ENCODE measurements around the genes CTBP2 and MMP21.

- RRBS, 2 experiments: no CpG with 5 or more reads among the region's 15 CpGs
Measured at GRCh38 chr10:124650233-124650842, 93.8 kb downstream of the FAM53B start.

- RRBS, 2 experiments: no CpG with 5 or more reads among the region's 8 CpGs
Measured at GRCh38 chr10:124701172-124701814, 42.9 kb downstream of the FAM53B start.

GRCh38 chr10:124733835-124734609, 10.2 kb downstream of the FAM53B start:
- RRBS, 2 experiments: no CpG with 5 or more reads among the region's 11 CpGs

- RRBS, 2 experiments: no CpG with 5 or more reads among the region's 29 CpGs
Measured at GRCh38 chr10:125015276-125016132, 12.4 kb downstream of the CTBP2 start.

- RRBS, 2 experiments: no CpG with 5 or more reads among the region's 13 CpGs
Measured at GRCh38 chr10:125027791-125028460, at the start of gene CTBP2. Gene CTBP2 (minus strand): TSS chr10:125028071.

GRCh38 chr10:125083124-125084006, 55.5 kb upstream of the CTBP2 start:
- RRBS, 2 experiments: no CpG with 5 or more reads among the region's 25 CpGs

DNA sequence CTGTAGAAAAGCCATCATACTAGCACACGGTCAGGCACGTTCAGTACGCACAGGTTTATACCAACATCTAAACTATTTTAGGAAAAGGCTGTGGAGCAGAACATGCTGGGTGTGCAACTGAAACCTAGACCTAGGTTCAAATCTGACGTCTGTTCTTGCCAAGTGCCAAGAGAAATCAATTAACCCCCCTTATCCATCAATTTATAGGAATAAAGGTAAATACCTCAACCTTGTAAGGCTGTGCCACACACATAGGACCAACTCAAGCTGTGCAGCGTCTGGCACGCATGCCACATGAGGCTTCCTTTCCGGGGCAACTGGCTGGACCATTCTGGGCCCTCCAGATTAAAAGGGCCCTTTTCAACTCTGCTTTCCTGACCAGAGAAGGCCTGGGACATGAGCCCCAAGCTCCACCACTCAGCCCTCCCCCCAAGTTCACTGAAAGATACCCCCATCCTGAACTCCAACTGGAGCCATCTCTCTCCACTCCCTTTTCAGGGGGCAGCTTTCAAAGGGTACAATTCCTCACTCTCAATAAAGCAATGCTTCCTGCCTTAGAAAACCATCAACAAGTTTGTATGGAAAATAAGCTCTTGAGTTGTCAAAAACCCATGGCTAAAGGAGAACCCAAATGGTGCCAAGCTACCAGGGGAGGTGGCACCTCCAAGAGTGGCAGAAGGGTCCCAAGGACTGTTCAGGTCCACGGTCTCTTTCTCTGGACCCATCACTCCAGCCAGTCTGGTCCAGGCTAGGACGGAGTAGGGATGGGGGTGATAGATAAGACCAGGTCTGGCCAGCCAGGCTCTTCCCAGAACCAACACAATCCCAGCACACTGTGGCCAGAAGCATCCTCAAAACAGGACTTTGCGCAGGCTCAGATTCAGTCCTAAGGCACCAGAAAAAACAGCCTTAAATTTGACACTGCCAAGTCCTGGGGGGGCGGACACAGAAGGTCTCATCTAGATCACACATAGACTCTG, 71.5 kb upstream of the CTBP2 start:
- RRBS, 2 experiments: no CpG with 5 or more reads among the region's 11 CpGs

- RRBS, 2 experiments: 92% methylated on average over 2 of the region's 15 CpGs
Measured at GRCh38 chr10:125105789-125106440, 78.0 kb upstream of the CTBP2 start.

DNA sequence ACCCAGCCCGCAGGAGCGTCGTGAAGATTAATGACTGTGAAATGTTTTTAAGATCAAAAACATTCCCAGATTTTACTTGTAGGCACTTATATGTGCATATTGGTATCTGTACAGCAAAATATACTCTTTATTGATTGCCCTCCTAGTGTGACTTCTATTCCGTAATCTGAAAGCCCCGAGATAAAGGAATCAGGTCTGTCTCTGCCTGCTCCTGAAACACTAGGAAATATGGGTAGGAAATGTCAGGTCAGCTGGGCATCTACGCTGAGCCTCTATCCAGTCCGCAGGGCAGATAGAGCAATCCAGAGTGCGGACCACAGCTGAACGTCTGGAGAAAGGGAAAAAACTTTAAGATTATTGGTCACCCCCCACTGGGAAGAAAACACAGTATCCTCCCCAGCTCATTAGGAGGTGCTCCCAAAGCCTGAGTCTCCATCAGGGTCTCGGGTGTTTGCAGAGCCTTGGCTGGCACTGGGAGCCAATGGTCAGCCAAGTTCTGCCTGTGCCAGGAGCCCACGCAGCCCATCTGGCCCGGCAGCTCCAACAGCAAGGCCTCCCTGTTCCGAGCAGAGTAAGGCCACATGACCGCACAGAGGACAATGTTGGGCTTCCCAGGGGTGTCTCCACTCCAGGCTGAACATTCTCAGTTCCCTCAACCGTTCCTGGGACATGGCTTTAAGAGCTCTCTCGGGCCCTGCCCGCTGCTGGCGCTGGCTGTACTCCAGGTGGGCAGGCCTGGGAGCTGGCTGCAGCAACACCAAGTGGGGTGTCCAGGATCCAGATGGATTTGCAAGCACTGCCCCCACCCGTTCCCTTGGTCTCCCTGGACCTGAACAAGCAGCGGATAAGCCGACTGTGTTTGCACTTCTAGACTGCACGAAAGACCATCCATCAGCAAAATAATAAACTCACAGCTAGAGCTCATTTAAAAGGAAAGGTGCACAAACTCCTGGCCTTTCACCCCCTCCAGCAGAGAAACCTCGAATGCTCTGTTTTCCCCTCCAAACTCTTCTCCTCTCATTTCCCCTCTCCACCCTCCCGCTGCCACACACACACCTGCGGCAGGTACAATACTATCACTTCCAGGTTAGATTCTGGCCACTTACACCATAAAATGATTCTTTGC, 125.1 kb upstream of the CTBP2 start:
- RRBS, 2 experiments: no CpG with 5 or more reads among the region's 25 CpGs

DNA sequence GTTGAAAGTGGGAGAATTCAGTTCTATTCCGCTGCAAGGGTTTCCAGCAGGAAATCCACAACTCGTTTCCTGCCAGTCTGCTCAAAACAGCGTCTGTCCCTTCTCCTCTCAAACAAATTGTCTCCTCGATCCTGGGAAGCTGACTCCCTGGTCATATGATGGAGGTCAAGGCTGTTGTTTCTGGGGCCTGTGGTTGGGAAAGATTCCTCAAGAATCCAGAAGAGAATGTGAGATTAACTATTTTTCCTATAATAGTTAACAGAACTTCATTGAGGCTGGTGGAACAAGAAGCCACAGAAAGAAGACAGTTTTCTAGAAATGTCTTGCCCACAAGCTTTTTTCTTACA, 181.7 kb upstream of the CTBP2 start:
- RRBS, 2 experiments: no CpG with 5 or more reads among the region's 4 CpGs

DNA sequence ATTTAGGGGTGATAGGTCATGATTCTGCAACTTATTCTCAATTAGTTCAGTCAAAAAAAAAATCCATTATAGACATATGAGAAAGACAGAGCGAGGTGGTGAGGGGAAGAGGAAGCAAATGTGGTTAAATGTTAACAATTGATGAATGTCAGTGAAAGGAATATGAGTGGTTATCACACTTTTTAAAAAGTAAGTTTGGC, 253.5 kb upstream of the CTBP2 start:
- RRBS, 2 experiments: no CpG with 5 or more reads among the region's 1 CpG

DNA sequence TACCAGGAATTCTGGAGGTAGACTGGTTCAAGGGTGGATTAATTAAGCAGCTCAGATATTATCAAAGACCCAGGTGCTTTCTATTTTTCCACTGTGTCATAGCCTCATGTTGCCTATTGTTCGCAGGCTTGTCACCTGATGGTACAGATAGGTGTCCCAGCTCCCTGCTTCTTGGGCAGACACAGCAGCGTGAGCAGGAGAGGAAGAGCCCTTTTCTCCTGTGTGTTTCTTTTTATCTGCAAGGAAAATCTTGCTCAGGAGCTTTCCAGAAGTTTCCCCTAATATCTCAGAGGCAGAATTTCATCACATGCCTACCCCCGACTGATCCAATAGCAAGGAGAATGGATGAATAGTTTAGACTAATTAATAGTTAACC, 288.7 kb upstream of the CTBP2 start:
- RRBS, 2 experiments: no CpG with 5 or more reads among the region's 3 CpGs

- RRBS, 2 experiments: no CpG with 5 or more reads among the region's 25 CpGs
Measured at GRCh38 chr10:125775569-125776118, at the start of gene MMP21. Gene MMP21 (minus strand): TSS chr10:125775821.

GRCh38 chr10:125894294-125894505, 2.2 kb upstream of the FANK1 start:
- RRBS, 2 experiments: no CpG with 5 or more reads among the region's 2 CpGs

DNA sequence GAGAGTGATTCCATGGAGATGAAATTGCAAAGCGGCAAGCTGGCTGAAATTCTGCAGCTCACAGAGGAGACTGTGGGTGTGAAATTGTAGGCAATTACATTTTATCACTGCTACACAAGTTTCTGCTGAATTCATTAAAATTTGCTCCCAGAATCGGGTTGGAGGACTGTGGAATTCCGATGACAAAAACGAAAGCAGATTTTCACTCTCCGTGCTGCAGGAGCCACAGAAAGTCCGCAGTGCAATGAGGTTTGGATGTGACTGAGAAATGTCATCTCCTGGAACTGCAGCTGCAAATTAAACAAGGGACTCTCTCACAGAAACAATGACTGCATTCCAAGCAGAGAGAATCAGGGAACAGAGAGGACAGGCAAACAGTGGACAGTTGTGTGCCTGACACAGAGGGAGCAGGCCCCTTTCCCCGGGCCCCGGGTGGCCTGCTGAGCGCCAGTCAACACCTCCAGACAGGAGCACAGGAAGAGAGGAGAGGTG, 109.1 kb downstream of the C10orf90 start:
- RRBS, 2 experiments: no CpG with 5 or more reads among the region's 9 CpGs

GRCh38 chr10:126881736-126882591, 23.3 kb upstream of the DOCK1 start:
- RRBS, 2 experiments: no CpG with 5 or more reads among the region's 28 CpGs

DNA sequence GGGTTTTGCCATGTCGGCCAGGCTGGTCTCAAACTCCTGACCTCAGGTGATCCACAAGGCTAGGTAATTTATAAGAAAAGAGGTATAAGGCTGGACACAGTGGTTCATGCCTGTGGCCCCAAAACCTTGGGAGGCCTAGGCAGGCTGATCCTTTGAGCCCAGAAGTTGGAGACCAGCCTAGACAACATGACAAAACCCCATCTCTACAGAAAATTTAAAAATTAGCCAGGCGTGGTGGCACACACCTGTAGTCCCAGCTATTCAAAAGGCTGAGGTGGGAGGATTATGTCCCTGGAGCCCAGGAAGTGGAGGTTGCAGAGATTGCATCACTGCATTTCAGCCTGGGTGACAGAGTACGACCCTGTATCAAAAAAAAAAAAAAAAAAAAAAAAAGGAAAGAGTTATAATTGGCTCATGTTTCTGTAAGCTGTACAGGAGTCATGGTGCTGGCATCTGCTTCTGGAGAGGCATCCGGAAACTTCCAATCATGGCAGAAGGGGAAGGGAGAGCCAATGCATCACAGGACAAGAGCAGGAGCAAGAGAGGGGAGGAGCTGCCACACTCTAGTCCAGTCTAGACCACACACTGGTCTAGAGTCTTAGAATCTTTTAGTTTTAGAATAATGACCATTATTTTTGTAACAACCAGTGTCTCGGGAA, 16.7 kb downstream of the DOCK1 start:
- RRBS, 2 experiments: no CpG with 5 or more reads among the region's 5 CpGs

DNA sequence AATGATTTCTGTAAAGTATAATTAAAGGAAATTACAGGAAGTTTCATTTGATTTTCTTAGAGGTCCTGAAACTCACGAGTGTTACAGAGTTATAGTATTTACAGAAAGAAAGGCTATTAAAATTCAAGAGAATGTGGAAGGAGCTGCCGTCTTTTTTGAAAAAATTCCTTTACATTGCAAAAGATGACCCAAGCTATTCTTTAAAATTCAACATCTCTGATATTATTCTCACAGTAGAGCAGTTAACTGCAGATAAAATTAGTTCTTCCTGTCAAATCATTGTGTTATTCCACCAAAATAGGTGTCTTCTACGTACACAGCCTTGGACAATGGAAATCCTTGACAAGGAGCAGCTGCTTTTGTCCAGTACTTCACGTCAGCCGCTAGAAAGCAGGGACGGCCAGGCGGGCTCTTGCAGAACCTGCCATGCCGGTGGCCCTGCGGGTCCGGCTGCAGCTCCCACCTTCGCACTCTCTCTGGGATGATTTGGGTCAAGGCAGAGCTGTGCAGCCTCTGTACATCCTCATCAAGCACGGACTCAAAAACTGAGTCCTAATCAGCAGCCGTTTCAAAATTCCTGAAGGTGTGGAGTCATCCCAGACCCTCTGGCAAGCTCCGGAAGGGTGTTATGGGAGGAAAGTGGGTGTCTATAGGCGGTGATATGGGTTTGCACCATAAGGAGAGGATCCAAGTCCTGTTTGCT, 2.3 kb upstream of the FOXI2 start:
- RRBS, 2 experiments: no CpG with 5 or more reads among the region's 15 CpGs

DNA sequence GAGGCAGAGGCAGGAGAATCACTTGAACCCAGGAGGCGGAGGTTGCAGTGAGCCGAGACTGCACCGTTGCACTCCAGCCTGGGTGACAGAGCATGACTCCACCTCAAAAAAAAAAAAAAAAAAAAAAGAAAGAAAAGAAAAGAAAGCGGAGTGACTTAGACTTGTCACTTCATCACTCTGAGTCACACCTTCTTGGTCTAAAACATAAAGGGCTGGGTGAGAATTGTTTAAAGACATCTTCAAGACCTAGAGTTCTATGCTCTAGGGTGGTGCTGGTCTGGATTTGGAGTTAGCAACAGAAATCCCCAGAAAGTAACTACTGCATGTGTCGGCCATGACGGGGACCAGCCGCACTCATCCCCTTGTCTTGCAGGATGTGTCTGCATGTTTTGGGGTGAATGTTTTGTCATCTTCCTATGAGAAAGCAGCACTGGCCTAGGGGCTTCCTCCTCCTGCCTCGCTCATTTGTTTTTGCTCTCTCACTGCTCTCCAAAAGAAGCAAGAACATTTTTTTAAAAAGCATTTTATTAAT, 83.5 kb downstream of the PTPRE start:
- RRBS, 2 experiments: no CpG with 5 or more reads among the region's 8 CpGs